Daoy (cell line): ENCODE results near the genes R3HCC1L, PYROXD2 and PKD2L1.

DNA sequence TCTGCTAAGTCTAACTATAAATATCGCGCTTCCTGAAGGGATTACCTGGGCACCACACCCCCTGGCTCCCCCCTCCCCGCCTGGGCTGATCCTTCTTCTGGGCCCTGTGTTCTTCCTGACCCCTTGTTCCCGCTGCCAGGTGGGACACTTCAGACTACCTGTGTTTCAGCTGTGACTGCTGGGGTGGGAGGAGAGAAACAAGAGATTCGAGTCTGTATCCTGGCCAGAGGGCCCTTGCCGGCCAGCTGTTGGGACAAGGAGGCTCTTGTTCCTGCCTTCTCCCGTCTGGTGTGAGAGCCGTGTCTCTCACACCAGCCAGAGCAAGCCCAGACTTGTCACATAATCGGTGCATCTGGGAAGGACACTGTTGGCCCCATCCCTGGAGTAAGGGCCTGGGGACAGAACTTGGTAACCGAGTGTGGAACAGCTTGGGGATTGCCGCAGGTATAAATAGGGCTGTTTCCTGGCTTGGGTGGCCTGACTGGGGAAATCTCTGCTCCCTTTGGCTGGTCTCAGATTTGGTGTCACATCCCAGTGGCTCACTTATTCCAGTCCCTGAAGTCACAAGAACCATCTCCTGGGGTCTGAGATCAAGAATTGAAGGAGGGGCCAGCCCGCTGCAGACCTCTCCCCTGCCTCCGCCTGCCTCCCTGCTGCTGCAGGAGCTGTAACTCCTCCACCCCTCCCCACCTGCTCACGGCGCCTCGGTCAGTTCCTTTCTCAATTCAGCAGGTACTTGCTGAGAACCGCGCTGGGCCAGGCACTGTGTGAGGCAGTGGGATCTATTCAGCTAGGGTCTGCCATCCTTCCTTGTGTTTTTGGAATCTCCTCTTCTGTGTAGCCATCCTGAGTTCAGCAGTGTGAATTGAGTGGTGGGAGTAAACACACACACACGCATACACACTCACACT, 22.5 kb upstream of the ANKRD2 start:
- RAMPAGE, long total RNA: no peak

DNA sequence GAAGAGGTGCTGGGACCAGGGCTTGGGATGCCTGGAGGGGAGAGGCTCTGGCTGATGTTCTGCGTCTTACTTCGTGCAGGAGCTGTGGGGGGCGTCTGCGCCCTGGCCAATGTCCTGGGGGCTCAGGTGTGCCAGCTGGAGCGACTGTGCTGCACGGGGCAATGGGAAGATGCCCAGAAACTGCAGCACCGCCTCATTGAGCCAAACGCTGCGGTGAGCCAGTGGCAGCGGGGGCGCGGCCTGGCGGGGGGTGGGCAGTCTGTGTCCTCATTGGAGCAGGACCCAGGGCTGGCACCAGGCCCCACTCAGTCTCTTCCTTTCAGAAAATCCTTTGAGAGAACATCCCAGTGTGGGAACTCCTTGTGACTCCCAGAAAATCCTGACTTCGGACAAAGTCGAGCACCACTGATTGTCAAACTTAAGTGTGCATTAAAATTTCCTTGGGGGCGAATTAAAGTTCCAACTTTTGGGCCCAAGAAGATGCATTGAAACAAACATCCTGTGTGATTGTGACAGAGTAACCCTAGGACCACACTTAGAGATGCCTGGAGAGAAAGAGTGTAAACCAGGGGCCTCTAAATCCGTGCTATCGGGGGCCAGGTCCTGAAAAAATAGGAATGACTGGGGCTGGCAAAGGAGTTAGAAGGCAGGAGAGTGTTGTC, 12.4 kb downstream of the C10orf62 start:
- RAMPAGE, long total RNA: no peak

- RAMPAGE, long total RNA: no peak
Observed at GRCh38 chr10:97674486-97675066, 12.5 kb downstream of the AVPI1 start.

- RAMPAGE, long total RNA: no peak
Observed at GRCh38 chr10:97714835-97715632, 1.5 kb downstream of the MARVELD1 start.

GRCh38 chr10:97718581-97719303, 5.2 kb downstream of the MARVELD1 start:
- RAMPAGE, long total RNA: no peak

DNA sequence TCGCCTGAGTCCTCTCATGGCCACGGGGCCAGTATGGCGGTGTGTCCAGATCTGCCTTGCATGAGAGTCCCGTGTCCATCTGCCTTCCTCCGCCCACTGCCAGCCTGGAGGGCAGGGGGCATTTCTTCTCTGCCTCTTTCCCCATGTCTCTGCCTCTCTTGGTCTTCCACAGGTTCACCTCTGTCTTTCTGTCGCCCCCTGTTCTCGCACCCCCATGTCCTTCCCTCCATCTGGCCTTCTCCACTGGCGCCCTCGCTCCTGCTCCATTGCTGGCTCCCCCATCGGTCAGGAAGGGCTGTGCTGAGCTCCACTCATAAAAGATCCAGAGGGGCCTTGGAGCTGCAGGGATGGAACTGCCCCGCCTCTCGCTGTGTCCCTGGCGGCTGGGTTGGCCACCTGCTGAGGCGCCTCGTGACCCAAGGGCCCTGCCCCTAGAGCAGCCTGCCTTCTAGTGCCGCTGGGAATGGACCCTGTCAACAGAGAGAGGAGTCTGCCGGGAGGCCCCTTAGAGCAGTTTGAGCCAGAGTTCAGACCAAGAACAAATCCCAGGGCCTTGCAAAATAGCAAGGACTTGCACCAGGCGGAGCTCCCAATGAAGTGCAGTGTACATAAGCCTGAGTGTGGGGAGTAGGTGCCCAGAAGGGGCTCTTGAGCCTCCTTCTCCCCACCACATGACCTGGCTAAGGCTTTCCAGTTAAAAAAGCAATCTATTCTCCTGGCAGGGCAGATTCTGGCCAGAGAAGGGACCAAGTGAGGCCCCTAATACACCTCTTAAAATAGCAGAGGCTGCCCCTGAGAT, 42.0 kb downstream of the GOLGA7B start:
- RAMPAGE, long total RNA: no peak

DNA sequence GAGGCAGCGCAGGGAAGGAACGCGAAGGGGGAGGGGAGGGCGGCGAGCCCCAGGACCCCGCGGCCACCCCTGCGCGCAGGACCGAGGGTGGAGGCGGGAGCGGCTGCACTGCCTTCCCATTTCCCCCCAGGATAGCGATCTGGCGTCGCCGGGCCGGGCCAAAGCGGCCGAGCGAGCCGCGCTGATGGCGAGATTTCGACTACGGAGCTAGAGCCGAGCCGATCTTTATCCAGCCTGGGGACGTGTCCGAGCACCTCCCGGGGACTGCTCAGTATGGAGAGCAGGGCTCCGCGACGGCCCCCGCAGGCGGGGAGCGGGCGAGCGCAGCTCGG, 563 bp upstream of the CRTAC1 start:
- RAMPAGE, long total RNA: no peak

- RAMPAGE, long total RNA: no peak
Observed at GRCh38 chr10:98134105-98134721, at the start of gene R3HCC1L. TSS of gene R3HCC1L (plus strand) at chr10:98134657.

DNA sequence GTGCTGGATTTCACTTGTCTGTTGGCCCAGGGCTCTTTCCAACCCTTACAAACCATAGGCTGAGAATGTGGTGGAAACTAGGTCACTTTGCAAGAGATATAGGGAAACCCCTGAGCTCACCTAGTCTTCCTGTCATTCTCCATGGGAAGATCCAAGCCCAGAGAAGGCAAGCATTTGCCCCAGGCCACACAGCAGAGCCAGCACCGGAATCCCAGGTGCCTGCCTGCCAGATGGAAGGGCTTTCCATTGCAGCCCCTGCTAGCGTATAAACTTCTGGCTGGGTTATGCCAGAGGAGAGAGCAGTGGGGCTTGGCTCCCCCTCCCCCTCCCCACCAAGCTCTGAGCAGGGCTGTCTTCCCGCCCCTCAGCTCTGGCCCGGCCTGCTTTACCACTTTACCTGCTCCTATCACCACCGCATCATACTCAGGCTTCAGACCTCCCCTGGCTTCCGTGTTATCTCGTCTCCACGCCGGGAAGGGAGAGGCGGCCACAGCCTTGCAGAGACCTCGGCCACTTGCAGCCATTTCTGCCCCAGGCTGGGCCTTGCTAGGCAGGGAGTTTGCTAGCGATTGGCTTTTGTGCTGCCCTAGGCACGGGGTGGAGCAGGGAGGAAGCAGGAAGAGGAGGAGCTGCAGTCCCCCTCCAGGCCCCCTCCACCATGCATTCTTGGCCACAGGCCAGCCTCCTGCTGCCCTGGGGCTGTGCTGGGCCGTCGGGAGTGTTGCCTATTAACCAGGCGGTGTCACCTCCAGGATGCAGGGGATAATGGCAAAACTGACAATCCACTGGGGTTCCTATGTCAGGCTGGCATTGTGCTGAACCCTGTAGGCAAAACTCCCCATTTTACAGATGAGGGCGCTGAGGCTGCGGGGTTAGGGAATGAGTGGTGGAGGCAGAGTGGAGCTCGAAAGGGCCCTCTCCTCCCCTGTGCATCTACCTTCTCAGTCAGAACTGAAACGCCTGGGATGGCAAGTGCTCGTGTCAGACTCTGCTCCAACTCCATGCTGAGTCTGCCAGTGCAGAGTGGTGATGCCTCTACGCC, at the start of gene PYROXD2:
PYROXD2 (minus strand) TSS at position 571 of the 1,042 bp plus-strand sequence.
- RAMPAGE, long total RNA: no peak

GRCh38 chr10:98420652-98421374, 5.8 kb upstream of the PYROXD2 start:
- RAMPAGE, long total RNA: no peak

DNA sequence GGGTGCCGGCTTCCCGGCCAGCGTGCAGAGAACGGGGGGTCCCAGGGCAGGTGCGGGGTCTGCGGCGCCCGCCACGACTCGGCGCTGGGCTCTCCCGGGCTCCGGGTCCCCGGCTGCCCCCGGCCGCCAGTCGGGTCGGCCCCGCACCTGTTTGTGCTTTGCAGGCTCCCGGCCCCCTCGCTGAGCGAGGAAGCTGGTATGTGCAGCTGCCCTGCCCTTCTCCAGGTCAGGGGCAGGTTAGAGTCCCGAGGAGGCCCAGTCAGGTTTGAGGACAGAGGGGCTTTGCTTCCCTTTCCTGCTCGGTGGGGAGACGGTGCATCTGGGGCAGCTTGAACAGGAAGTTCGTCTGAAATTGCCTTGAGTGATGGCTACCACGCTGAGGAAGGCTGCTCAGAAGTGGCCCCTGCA, 21.2 kb upstream of the HPS1 start:
- RAMPAGE, long total RNA: no peak

- RAMPAGE, long total RNA: no peak
Observed at GRCh38 chr10:99433379-99433851, 3.0 kb upstream of the GOT1 start.

DNA sequence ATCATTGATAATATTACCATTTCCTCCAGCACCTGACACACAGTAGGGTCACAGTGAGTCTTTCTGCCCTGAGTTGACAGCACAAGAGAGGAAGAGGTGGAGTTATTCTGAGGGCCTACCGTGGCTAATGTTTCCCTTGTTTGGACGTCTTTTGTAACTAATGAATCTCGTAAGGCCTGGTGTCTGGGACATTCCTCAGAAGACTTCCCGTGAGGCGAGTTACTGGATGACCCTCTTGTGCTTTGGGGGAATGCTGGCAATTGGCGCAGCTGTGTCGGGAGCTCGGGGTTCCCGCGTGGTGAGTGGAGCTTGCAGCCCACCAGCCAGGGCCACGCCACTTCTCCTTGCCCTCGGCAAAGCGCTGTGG, 36.1 kb downstream of the SLC25A28 start:
- RAMPAGE, long total RNA: no peak

- RAMPAGE, long total RNA: no peak
Observed at GRCh38 chr10:99785040-99785431, 2.6 kb downstream of the ABCC2 start.

DNA sequence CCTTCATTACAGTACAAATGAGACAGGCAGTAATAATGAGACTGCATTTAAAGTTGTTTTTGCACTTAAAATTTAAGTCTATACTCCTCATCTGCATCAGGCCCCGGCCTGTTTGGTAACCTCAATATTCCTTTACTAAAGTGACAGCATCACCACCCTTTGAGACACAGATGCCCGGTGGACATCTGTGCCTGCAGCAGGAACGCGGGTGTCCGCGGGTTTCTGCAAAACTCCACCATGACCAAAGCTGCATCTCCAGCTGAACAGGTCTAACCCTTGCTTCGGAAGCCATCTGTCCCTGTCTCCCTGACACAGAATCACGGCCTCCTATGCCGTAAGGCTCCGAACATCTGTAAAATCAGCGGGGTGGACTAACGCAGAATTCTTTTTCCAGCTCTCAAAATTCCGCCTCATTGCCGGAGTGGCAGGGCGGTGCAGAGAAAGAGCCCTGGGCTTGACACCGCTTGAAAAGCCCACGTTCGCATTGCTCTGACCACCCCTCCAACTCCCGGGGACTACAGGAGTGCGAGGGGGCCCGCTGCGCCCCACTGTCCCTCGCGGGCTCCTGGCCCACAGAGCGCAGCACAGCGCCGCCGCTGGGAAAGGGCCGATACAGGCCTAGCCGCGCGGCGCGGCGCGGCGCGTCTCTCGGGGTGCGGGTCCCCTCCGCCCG, 515 bp downstream of the DNMBP start:
- RAMPAGE, long total RNA: no peak

DNA sequence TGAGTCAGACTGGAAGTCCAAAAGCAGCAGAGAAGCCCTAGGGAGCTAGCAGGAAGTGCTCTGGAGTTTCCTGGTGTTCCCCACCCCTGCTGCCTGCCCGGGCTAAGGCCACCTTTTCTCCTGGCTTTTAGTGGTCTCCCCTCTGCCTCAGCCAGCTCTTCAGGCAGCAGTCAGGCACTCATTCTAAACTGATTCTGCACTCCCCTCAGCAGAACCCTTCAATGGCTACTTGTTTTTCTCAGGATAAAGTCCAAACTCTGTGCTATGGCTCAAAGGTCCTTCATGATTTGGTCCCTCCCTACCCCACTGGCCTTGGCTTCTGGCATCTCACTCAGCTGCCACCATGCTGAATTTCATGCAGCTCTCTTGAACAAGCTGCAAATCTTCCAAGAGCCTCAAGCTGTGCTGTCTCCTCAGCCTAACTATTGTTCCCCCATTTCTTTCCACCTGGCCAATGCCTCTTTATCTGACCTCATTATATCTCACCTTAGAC, 28.9 kb upstream of the DNMBP start:
- RAMPAGE, long total RNA: no peak

DNA sequence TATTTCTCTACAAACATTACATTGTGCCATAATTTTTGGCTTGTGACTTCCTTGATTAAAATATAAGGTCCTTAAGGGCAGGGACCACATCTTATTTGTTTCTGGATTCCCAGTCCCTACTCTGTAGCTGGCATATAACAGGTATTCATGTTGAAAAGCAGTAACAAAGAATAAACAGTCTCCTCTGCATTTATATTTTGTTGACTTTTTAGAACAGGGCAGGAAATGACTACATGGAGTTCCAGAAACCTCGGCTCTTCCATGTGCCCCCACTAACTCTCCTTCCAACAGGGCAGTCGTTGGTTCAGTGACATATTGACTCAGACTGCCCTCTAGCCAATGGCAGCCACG, 19.7 kb upstream of the CPN1 start:
- RAMPAGE, long total RNA: no peak

DNA sequence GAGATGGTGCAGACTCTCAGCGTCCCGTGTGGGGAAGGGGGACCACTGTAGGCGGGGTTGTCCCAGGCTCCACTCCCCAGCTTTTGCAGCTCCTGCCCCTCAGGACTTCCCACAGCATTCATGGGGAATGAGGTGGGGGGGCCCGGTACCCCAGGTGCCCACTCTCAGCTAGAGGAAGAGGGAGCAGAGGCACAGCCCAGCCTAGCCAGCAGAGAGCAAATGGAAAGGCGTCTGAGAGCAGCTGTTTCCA, at the start of gene PKD2L1:
PKD2L1 (minus strand) TSS at position 247 of the 250 bp plus-strand sequence.
- RAMPAGE, long total RNA: no peak

DNA sequence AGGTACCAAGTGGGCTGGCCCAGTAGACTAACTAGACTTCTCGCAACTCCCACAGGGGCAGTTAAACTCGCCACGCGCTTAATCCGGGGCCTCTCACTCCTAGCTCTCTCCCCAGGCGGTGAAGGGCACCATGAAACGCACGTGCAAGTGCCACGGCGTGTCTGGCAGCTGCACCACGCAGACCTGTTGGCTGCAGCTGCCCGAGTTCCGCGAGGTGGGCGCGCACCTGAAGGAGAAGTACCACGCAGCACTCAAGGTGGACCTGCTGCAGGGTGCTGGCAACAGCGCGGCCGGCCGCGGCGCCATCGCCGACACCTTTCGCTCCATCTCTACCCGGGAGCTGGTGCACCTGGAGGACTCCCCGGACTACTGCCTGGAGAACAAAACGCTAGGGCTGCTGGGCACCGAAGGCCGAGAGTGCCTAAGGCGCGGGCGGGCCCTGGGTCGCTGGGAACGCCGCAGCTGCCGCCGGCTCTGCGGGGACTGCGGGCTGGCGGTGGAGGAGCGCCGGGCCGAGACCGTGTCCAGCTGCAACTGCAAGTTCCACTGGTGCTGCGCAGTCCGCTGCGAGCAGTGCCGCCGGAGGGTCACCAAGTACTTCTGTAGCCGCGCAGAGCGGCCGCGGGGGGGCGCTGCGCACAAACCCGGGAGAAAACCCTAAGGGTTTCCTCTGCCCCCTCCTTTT, 19.5 kb downstream of the WNT8B start:
- RAMPAGE, long total RNA: no peak

- RAMPAGE, long total RNA: no peak
Observed at GRCh38 chr10:100827319-100828218, 82.2 kb downstream of the PAX2 start.